ENCODE measurements around a stretch of chr1.

GRCh38 chr1:39196158-39196701 is 8.3 kb upstream of the MACF1 start:
- PRO-cap, 6 experiments: no peak in any of the 6 experiments
- RAMPAGE, long total RNA, 2 experiments: no peak in any of the 2 experiments
- RRBS: no CpG with 5 or more reads among the region's 5 CpGs

DNA sequence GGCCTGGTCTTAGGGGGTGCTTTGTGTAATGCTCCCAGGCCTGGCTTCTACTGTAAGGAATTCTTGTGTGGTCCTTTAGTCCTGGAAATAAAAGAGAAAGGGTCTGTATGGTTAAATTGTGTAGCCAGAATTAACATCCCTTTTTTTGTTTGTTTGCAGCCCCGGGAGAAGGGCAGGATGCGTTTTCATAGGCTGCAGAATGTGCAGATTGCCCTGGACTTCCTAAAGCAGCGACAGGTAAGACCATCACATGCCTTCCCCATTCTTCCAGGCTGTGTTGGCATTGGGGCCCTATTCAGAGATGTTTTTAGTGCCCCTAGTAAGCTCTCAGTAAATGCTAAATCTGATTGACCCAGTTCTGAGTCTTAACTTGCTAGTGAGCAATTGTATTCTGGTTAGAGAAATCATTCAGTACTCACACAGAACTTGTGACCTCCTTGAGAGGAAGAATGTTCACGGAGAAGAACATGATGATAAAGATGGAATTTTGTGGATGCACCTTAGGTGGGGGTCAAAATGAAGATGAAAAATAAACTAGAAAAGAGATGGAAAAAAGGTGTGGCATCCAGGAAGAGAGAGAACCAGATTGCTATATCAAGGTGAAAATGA is 49.7 kb downstream of the MACF1 start:
- PRO-cap, 6 experiments: no peak in any of the 6 experiments
- RAMPAGE, long total RNA, 2 experiments: no peak in any of the 2 experiments
- RRBS: no CpG with 5 or more reads among the region's 4 CpGs

DNA sequence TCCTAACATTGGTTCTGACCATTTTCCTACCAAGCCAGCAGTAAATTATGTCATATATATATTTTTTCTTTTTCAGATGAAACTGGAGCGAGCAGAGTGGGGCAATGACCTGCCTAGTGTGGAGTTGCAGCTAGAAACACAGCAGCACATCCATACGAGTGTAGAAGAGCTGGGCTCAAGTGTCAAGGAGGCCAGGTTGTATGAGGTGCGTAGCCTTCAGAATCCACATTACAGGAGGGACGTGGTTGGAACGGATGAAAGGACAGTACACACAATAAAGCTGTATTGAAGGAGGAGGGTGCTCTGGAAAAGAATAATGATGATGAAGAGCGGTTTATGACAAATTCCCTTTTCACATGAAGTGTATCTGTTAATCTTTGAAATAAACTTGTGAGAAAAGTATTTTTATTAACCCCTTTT is 87.3 kb downstream of the MACF1 start:
- PRO-cap, 6 experiments: no peak in any of the 6 experiments
- RAMPAGE, long total RNA, 2 experiments: no peak in any of the 2 experiments
- RRBS: no CpG with 5 or more reads among the region's 6 CpGs

DNA sequence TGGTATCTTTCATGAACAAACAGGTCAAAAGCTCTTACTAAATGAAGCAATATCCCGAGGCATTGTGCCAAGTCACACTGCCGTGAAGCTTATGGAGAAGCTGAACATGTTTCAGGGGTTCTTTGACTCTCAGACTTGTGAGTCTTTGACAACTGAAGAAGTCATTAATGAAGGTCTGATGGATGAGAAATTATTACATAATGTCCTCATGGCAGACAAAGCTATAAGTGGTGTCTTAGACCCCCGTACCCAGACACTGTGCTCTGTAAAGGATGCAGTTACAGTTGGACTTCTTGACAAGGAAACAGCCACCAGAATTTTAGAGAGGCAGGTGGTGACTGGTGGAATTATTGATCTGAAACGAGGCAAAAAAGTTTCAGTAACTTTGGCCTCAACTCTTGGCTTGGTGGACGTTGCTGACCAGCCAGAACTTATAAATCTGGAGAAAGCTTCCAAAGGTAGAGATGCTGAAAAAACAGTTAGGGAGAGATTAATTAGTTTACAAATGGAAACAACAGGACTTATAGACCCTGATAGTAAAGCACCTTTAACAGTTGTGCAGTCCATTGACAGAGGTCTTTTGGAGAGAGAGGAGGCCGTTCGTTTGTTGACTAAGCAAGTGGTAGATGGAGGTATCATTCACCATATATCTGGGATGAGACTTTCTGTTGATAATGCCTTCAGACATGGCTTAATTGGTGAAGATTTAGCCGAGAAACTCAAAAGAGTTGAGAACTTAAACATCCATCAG is 129.2 kb downstream of the MACF1 start:
- PRO-cap, 6 experiments: no peak in any of the 6 experiments
- RAMPAGE, long total RNA, 2 experiments: no peak in any of the 2 experiments
- RRBS: no CpG with 5 or more reads among the region's 8 CpGs

GRCh38 chr1:39334224-39335548 is 130.2 kb downstream of the MACF1 start:
- PRO-cap, 6 experiments: no peak in any of the 6 experiments
- RAMPAGE, long total RNA, 2 experiments: start-site peak on the plus strand in 1 of 2 experiments, at chr1:39334407-39335187 at its widest, 62 to 199 reads per replicate
- RRBS: no CpG with 5 or more reads among the region's 9 CpGs

- PRO-cap, 6 experiments: no peak in any of the 6 experiments
- RAMPAGE, long total RNA, 2 experiments: no peak in any of the 2 experiments
- RRBS: no CpG with 5 or more reads among the region's 5 CpGs
Observed at GRCh38 chr1:39404917-39405958, 86.2 kb upstream of the BMP8A start.

- PRO-cap, 6 experiments: no peak in any of the 6 experiments
- RAMPAGE, long total RNA, 2 experiments: no peak in any of the 2 experiments
- RRBS: no CpG with 5 or more reads among the region's 11 CpGs
Observed at GRCh38 chr1:39508905-39509249, 17.4 kb downstream of the BMP8A start.

DNA sequence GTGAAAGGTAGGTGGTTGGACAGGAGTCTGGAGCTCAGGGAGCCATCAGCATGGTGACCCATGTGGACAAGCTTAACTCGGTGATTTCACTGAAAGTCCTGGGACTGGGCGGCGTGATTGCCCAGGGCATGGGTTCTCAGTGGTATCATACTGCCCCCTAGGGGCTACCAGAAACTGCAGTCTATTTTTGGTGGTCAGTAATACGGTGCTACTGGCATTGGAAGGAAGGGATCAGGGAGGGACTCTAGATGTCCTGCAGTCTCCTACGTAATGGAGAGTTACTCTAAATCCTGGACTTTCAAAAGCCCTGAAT is 37.4 kb downstream of the PABPC4 start:
- PRO-cap, 6 experiments: peak in 1 of 6 experiments; most common plus-strand start position 217 of the sequence (in 1)
- RAMPAGE, long total RNA, 2 experiments: no peak in any of the 2 experiments
- RRBS: no CpG with 5 or more reads among the region's 5 CpGs

DNA sequence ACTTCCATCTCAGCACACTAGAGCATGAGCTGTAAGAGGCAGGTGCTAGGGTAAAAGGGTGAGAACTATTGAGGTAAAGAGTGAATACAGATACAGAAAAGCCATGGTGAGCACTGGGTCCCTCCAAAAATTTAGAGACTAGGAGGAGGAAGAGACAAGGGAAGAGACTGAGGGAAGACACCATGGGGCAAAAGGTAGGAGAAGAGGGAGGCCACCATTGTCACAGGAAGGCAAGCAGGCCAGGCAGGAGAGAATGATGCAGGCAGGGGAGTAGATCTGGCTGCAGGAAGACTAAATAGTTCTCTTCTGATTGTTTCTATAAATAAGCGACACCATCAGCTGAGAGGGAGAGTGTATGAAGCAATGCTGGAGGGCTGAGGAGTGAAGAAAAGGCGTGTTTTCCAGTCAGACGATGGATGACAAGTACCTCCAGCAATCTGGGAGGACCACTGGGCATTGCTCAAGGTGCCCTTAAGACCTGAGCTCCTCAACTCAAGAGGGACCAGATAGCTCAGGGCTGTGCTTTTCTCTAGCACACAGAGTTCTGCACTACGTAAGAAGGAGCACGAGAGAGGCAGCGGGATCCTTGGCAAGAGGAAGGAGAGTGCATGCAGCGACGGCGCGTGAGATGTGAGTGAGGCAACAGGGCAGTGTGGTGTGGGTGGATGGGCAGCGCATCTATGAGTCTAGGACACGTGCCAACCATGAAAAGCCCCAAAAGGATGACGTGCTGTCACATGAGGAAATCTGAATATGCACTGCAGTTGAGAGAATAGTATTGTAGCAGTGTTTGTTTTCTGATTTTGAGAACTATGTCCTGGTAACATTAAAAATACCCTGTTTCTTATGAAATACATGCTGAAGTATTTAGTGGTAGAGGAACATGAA is 36.1 kb downstream of the PABPC4 start:
- PRO-cap, 6 experiments: peak in 2 of 6 experiments; most common plus-strand start position 363 of the sequence (in 1); most common minus-strand start position 293 of the sequence (in 2)
- RAMPAGE, long total RNA, 2 experiments: no peak in any of the 2 experiments
- RRBS: no CpG with 5 or more reads among the region's 13 CpGs

GRCh38 chr1:39799778-39799977 is 11.0 kb upstream of the BMP8B start:
- PRO-cap, 6 experiments: no peak in any of the 6 experiments
- RAMPAGE, long total RNA, 2 experiments: no peak in any of the 2 experiments
- RRBS: 8% methylated on average over 3 of the region's 8 CpGs

GRCh38 chr1:39832104-39832959 is 43.7 kb upstream of the BMP8B start:
- PRO-cap, 6 experiments: no peak in any of the 6 experiments
- RAMPAGE, long total RNA, 2 experiments: no peak in any of the 2 experiments
- RRBS: no CpG with 5 or more reads among the region's 16 CpGs

- PRO-cap, 6 experiments: no peak in any of the 6 experiments
- RAMPAGE, long total RNA, 2 experiments: no peak in any of the 2 experiments
- RRBS: no CpG with 5 or more reads among the region's 5 CpGs
Observed at GRCh38 chr1:39936634-39937169, 18.2 kb upstream of the MFSD2A start.

- PRO-cap, 6 experiments: no peak in any of the 6 experiments
- RAMPAGE, long total RNA, 2 experiments: no peak in any of the 2 experiments
Observed at GRCh38 chr1:39937170-39937559, 17.8 kb upstream of the MFSD2A start.

DNA sequence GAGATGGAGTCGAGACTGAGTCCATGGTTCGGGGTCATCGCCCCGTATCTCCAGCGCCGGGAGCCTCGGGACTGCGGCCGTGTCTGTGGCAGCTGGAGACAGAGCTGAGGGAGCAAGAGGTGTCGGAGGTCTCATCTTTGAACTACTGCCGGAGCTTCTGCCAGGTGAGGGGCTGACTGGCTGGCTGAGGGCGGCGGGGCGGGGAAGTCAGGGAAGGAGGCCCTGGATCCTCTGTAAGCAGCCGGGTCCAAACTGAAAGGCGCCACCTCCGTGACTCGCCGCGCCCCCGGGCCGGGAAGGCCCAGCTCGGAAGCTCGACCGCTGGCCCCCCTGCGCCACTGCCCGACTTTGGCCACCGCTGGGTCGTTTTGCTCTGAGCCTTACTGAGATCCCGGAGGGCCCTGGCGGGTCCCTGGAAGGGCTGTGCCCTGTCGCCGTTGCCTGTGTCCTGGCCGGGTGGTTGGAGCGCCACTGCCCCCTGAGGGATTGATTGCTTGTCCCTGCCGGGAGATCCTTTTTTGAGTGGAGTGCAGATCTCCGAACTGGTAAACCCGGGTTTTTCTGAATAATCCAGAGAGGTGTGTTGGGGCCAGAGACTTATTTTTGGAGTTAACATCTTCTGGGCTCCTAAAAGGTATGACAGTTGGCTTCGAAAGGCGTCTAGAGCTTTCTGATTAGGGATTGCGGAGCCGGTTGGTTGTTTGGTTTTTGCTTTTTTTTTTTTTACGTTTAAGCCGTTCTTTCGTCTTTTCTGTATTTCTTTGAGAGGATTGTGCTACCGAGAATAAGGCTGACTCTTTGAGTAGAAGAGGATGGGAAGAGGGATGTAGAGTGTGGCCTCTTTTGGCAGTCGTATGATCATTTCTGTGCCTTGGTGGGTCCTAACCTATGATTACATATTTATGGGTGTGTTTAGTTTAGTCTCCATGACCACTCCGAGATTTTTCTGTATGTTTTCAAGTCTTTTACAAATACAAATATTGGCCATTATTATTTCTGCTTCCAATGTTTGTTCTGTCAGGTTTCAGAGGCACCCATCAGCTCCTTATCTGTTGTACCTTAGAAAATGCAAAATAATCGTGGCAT is 629 bp downstream of the RLF start:
- PRO-cap, 6 experiments: peak in 5 of 6 experiments; most common plus-strand start position 234 of the sequence (in 1); most common minus-strand start position 159 of the sequence (in 5)
- RAMPAGE, long total RNA, 2 experiments: no peak in any of the 2 experiments
- RRBS: 1% methylated on average over 32 of the region's 49 CpGs

GRCh38 chr1:40215434-40216079 is 32.2 kb upstream of the TMCO2 start:
- PRO-cap, 6 experiments: no peak in any of the 6 experiments
- RAMPAGE, long total RNA, 2 experiments: no peak in any of the 2 experiments
- RRBS: no CpG with 5 or more reads among the region's 2 CpGs

- PRO-cap, 6 experiments: no peak in any of the 6 experiments
- RAMPAGE, long total RNA, 2 experiments: no peak in any of the 2 experiments
- RRBS: no CpG with 5 or more reads among the region's 3 CpGs
Observed at GRCh38 chr1:40273547-40273948, 15.5 kb downstream of the ZMPSTE24 start.

DNA sequence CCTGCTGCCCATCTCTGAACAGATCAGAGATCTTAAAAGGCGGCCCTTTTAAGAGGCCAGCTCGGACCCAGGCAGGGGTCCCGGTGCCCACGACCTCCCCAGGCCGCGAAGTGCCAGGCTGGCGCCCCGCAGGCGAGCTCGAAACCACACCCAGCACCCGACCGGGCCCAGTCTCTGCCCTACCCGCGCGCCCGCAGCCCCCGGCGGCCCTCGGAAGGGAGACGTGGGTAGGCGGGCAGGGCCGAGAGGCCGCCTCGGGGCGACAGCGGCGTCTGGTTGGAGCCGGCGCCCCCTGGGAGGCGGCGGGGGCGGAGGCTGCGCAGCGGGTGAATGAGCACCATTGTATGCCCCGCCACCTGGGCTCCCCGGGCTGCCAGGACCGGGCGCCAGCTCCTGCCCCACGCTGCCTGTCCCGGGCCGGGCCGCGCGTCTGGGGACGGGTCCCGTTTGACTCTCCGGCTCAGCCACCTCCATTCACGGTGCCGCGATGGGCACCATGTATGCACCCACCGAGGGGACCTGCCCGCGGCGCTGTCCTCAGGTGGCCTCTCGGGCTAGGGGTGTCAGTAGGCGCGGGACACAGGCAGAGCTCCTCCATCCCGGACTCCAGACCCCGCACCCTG is 507 bp downstream of the COL9A2 start:
- PRO-cap, 6 experiments: no peak in any of the 6 experiments
- RAMPAGE, long total RNA, 2 experiments: no peak in any of the 2 experiments
- RRBS: 2% methylated on average over 35 of the region's 59 CpGs

DNA sequence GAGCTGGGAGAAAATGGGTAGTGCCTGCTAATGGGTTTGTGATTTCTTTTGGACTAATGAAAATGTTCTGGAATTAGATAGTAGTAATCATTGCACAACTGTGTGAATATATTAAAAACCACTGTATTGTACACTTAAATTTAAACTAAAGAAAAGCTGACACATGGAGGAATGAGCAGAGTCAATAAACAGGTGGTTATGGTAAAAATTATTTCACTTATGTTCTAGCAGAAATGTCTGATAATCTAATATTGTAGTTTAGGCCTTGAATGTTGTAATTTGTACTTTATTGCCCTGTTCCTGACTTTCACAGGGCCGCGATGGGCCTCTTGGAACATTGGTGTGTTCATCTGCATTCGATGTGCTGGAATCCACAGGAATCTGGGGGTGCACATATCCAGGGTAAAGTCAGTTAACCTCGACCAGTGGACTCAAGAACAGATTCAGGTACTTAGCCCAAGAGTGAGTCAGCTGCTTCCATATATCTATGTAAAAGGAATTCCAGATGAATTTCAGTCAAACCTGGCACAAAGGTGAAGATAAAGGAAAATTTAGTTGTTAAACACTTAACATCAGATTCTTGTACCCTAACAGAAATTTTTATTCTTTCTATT is 33.0 kb downstream of the SMAP2 start:
- PRO-cap, 6 experiments: no peak in any of the 6 experiments
- RAMPAGE, long total RNA, 2 experiments: start-site peak on the plus strand in 1 of 2 experiments, centred at position 383 of the sequence, 10 reads per replicate
- RRBS: no CpG with 5 or more reads among the region's 4 CpGs

GRCh38 chr1:40662572-40663026 is 2.9 kb downstream of the RIMS3 start:
- PRO-cap, 6 experiments: no peak in any of the 6 experiments
- RAMPAGE, long total RNA, 2 experiments: no peak in any of the 2 experiments
- RRBS: no CpG with 5 or more reads among the region's 3 CpGs

DNA sequence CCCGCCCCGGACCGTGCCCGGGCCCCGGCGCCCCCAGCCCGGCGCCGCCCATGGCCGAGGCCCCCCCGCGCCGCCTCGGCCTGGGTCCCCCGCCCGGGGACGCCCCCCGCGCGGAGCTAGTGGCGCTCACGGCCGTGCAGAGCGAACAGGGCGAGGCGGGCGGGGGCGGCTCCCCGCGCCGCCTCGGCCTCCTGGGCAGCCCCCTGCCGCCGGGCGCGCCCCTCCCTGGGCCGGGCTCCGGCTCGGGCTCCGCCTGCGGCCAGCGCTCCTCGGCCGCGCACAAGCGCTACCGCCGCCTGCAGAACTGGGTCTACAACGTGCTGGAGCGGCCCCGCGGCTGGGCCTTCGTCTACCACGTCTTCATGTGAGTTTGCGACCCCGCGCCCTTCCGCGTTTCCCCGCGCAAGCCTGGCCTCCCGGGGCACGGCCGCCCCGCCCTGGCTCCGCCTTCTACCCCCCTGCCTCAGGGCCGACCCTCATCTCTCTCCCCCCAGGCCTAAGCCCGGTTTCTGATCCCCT is 516 bp downstream of the KCNQ4 start:
- PRO-cap, 6 experiments: peak in 1 of 6 experiments; most common minus-strand start position 366 of the sequence (in 1)
- RAMPAGE, long total RNA, 2 experiments: no peak in any of the 2 experiments
- RRBS: 10% methylated on average over 19 of the region's 68 CpGs